Ureter (tissue), 1 donor: Measurements from ENCODE around the genes MRPL20 and NADK.

DNA sequence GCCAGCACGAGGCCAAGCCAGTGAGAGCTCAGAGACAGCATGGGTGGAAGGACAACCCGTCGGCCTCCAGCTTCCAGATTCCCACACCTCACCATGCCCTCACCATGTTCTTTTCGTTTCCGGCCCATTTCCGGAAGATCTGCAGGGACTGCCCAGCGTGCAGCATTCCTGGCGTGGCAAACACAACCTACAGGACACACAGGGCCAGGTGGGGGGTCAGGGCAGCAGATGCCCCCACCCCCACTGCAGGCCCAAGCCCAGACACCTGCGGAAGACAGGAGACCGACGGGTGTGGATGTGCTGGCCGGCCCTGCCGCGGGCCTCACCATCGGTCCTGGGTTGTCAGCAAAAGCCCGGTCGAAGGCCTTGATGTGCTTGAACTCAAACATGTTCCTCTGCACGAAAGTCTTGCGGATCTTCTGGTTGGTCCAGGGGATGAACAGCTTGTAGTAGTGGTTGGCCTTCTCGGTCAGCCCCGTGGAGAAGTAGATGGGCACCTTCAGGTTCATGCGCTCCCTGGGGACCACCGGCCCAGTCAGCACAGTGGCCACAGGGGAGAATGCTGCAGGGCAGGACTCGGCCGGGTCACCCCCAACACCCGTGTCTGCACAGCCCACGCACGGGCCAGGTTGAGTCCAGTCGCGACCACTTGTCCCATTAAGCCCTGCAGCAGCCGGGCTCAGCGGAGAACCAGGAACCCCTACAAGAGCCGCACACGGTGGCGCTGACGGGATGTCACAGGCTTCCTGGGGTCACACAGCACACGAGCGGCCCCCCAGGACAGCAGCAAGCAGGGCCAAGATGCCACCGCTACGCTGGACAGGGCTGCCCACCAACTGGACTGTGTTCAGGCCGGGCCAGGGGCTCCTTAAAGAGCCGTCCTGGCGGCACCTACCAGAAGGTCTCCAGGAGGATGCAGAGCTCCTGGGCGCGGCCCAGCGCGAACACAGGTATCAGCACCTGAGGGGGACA lies 5.3 kb downstream of the PUSL1 start:
- PRO-cap, result no peak

GRCh38 chr1:1354141-1354580 lies 4.2 kb downstream of the MXRA8 start:
- PRO-cap, result no peak

DNA sequence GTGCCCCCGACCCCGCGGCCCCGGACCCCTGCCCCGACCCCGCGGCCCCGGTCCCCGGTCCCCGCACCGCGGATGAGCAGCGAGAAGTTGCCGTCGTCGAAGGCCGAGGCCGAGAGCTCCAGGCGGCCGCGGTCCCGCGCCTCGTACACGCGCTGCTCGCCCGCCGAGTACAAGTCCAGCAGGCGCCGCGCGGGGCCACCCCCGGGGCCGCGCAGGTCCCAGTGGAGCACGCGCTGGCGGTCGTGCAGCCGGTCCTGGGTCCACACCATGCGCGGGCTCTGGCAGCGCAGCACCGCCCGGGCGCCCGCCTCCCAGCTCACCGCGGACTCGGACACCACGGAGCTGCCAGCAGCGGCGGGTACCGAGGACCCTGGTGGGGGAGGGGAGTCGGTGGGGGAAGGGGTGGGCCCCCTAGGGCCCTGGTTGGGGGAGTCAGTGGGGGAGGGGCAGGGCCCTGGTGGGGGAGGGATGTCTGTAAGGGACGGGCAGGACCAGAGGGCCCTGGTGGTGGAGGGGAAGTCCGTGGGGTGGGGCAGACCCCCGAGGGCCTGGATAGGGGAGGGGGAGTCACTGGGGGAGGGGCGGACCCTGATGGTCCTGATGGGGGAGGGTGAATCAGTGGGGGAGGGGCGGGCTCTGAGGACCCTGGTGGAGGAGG lies 2.8 kb downstream of the MXRA8 start:
- PRO-cap, result no peak

DNA sequence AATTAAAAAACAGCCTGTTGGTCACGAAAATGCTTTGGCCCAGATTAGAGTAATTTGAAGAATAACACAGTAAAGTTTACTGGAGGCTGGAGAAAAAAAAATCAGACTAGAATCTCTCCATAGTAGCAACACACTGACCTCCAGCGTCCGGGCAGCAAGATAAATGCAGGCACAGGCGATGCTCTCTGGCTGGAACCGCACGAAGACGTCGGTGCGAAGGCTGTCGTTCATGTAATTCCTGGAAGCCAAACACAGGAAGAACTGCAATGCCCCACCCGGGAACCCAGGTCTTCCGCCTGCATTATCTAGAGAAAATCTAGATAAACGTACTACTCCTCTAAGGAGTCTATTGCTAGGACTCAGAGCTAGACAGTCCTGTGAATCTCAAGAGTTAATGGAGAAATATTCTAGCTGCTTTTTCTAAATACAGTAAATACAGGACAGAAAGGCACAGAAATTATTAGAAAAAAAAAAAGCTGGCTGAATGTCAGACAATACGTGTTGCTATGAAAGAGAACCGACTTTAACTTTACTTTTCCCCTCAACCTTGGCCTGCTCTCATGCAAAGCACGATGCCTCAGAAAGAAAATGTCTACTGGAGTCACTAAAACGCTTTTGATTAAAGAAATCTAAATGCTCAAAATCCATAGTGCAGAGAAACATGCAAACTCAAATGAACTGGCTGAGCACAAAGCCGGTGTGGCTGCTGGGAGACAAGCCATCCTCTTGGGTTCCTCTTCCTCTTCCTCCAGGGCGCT lies 8.3 kb downstream of the CCNL2 start:
- PRO-cap, result no peak

DNA sequence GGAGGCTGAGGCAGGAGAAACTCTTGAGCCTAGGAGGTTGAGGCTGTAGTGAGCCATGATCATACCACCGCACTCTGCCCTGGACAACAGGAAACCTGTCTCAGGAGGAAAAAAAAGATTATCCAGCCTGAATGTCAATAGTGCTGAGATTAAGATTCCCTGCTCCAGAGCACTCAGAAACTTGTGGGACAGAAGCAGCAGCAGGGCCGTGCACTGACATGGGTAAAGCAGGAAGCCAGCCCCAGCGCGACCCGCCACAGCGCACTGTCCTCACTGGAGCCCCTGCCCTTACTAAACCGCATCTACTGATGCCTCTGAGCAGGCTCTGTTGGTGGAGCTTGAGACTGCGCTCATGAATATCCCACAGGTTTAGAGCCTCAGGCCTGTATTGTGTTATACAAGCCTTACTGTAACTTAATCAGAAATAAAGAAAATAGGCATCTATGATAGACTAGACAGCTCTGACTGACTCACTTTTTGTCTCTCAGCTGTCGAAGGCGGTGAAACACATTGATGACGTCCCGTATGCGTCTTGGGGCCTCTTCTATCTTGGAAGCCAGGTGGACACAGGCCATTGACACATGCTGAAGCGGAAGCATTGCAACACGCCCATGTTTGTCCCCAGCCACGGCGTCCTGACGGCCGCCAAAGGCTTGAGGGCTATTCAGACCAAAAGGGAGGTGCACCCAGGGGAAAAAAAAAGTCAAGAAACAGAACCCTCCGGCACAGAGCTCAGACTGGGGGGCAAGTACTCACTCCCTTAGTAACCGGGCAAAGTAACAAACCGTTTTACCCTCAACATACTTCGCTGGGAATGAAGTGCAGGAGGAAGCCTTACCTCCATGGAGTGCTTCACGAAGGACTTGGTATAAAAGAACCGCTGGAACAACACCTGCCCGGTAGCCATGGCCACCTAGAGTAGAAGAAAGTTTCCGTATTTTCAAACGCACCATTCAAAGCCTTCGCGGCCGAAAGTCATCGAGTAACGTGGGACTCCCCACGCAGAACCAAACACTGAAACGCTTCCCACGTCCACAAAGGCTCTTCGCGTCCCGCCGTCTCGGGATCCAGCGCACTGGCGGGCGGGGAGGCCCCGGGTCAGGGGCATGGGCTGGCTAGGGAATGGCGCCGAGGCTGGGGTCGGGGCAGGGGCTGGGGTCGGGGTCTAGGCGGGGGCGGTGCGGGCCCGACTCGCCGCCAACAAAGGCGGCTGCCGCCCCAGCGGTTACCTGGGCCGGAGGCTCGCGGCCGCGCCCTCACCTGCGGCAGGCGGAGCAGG lies 937 bp downstream of the CCNL2 start:
- PRO-cap, result no peak

DNA sequence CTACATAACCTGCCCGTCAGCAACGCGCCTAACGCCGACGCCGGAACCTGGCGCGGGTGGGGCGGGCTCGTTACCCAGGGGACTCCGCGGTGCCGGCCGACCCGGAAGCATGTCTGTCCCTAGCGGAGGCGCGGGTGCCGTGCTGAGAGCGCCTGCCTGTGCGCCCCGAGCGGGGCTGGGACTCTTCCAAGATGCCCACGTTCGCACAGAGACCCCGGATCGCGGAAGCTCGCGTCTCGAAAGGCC lies 231 bp upstream of the CCNL2 start:
- PRO-cap, result bidirectional peak, plus-strand start at position 110 of the sequence, minus-strand start outside the sequence

- PRO-cap, result bidirectional peak, plus-strand start at chr1:1407391, minus-strand start at chr1:1407292
Measured at GRCh38 chr1:1407120-1408264, at the start of gene MRPL20. MRPL20 (minus strand) TSS chr1:1407293.

GRCh38 chr1:1426517-1427363 lies 1.1 kb downstream of the TMEM88B start:
- PRO-cap, result no peak

DNA sequence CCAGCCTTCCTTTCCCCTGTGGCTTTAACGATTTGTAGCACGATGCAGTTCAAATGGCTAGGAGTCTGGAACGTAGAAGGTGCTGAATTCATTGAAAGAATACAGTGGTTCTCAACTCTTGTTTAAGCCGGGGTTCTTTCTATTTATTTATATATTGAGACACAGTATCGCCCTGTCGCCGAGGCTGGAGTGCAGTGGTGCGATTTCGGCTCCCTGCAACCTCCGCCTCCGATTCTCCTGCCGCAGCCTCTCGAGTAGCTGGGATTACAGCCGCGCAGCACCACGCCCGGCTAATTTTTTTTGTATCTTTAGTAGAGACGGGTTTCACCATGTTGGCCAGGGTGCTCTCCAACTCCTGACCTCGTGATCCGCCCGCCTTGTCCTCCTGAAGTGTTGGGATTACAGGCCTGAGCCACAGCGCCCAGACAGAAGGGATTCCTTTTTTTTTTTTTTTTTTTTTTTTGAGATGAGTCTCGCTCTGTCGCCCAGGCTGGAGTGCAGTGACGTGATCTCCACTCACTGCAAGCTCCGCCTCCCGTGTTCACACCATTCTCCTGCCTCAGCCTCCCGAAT lies 1.2 kb downstream of the ATAD3B start:
- PRO-cap, result no peak

- PRO-cap, result no peak
Measured at GRCh38 chr1:1483635-1484340, 12.2 kb downstream of the ATAD3B start.

- PRO-cap, result no peak
Measured at GRCh38 chr1:1551575-1552337, 11.3 kb upstream of the TMEM240 start.

- PRO-cap, result no peak
Measured at GRCh38 chr1:1629367-1629875, 2.6 kb upstream of the MMP23B start.

DNA sequence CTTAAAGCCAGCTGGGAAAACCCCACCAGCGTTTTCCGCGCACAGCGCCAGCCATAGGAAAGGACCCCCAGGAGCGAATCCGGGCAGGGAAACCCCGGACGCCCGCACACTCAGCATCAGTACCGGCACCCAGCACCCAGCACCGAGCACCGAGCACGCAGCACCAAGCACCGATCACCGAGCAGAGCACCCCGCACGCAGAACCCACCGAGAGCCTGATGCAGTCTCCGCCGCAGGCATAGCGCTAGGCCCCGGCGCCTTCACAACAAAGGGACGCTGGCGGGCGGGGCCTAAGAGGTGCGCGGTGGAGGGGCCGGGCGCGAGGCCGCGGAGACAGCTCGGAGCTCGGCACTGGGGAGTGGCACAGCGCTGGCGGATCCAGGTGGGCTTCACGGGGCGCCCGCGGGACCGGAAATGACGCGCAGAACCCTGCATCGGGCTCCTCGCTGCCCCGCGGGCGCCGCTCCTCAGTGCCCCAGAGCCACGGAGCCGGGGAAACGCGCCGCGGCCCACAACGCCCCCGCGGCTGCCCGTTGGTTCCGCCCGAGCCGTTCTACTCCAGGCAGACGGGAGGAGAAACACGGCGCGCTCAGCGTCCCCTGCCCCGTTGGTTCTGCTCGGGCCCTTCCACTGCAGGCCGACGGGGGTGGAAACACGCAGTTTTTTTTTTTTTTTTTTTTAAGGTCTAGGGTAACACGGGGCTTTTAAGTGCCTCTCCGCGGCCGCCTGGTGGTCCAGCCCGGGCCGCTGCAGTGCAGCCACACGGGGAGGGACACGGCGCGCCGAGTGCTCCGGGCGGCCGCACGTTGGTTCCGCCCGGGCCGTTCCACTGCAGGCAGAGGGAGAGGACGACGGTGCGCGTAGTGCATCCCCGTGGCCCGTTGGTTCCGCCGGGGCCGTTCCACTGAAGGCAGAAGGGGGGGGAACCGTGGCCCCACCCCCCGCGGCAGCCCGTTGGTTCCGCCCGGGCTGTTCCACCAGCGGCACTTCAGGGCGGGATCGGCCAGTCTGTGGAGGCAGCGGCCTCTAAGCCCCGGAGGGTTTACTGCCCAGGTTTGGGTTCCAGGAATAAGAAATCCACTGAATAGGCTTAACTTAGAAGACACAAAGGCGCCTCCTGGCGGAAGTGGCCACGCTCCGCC lies 21.7 kb upstream of the CDK11A start:
- PRO-cap, result unidirectional peak, plus-strand start at position 295 of the sequence; unidirectional peak, minus-strand start at position 555 of the sequence

GRCh38 chr1:1759660-1760282 lies 18.5 kb downstream of the NADK start:
- PRO-cap, result no peak

DNA sequence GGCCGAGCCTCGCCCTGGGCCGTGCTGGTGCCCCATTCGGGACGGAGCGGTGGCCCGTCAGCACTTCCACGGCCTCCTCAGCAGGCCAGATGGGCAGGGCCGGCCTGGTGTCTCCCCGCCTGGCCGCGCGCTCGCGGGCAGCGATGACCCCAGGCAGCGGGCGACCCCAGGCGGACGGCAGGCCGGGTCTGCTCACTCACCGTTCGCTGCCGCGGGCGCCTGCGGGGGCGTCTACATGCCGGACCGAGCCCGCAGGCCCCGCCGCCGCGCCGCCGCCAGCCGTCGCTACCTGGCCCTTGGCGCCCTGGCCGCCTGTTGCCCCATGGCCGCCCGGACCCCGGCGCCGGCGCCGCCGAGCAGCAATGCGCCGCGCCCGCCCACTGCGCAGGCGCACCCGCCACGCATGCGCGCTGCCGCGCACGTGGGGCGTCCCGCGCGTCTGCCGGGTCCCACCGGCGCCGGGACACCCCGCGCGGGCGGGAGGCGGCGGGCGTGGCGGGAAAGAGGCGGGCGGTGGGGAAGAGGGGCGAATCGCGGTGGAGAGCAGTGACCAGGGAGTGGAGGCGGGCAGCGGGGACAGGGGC lies at the start of gene NADK:
TSS of gene NADK (minus strand) at position 382 of the 584 bp plus-strand sequence.
- PRO-cap, result bidirectional peak, plus-strand start at position 455 of the sequence, minus-strand start at position 382 of the sequence

DNA sequence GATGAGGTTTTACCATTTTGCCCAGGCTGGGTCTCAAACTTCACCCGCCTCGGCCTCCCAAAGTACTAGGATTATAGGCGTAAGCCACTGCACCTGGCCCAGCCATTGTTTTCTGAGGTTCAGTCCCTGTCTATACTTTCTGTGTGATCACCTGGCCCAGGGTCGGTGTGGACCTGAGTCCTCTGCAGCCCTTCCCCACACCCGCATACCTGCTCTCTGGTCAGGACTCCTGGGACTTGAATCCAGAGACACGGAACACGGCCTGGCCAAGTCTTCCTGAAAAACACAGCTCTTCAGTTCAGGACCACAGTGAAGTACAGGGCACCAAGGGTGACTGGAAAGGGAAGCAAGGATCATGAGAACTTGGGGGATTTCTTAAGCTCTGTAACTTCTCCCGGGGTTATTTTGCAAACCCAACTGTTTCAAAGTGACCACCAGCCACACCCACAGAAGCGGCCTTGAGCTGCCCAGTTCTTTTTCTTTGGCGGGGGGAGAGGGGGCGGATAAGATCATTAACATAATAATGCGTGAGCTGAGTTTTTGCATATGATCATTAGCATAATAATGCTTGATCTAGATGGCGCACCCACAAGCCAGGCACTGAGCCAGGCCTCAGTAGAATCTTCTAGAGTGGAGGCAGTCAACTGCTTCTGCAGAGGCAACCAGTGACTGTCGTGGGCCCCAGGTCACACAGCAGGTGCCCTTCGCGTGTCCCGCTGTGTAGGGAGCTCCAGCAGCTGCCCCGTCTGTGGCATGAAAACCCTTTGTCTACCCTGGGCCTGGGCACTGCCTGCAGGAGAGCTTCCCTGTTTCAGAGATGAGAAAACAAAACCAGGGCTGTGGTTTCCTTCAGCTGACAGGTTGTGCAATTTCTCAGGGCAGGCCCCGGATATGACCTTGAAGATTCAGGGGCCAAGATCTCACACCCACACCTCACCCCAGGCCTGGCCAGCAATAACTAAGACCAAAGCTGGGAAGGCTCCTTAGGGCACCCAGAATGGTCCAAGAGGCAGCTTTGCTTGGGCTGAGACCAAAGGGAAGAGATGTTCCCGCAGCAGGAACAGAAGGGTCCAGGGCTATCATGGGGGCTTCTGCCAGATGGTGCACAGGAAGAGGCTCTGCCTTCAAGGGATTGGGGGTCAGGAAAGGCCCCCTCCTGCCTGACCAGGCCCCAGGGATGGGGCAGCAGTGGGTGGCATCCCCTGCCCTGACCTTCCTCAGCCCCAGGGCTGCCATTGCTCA lies 1.8 kb upstream of the NADK start:
- PRO-cap, result no peak

DNA sequence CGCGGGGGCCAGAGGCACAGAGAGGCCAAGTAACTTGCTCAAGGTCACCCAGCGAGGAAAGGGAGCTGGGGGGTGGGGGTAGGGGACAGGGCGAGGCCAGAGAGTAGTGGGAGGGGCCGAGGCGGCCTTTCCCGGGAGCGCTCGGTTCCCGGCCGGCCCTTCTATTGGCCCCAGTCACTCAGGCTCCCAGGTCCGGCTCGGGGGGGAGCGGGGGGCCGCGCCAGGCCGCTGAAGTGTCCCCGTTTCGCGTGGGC lies 3.7 kb upstream of the NADK start:
- PRO-cap, result no peak

DNA sequence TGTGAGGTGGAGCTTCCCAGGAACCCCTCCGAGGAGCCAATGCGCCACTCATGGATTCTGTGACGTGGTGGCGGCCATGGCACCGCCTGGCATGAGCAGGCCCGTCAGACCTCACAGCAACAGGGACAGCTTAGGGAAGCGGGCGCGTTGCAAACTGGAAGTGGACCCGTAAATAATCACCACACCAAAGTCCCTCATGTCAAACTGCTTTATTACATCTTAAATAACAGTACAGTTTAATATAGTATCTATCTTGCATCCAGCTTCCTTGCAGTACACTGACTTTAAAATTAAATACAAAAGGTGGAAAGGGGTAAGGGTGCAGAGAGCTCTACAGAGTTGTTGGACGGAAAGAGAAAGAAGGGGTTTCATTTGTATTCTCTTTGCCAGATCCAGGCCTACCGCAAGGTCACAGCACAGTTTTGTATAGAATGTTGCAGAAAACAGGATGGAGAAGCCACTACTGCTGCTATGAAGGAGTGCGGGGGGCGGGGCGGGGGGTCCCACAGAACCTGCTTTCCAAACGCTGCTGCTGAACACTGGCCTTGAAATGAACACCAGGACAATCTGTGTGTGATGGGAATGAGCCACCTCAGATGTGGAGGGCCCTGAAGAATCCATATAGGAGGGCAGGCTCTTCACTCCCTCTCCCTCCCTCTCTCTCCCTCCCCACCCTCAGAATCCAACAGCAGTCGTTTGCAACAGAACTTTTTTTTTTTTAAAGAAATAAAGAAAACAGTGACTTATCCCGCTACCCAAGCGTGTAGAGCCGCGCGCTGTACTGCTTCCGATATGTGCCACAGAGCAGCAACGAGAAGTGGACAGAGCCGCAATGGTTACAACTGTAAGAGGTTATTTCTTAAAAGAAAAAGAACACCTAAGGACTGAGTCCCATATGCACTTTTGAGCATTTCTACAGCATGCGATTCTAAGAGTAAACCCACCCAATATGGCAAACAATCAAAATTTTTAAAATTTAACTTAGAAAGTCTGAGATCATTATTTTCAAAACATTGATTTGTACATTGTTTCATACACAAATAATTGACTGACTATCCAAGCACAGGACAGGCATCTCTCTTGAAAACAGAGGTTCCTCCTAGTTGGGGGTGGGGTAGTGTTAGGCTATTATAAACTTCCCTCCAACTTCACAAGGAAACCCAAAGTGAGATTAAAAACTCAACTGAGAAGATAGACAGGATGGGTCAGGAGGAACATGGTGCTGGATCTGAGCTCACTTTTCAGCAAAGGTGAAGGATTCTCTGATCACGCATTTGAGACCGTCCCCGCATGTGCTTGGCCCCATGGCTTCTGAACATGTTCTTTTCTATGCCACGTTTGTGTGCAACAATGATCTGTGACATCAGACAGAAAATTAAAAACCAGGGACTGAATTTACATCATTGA lies 7.3 kb upstream of the NADK start:
- PRO-cap, result no peak

GRCh38 chr1:1786503-1787702 lies 8.6 kb upstream of the NADK start:
- PRO-cap, result no peak

DNA sequence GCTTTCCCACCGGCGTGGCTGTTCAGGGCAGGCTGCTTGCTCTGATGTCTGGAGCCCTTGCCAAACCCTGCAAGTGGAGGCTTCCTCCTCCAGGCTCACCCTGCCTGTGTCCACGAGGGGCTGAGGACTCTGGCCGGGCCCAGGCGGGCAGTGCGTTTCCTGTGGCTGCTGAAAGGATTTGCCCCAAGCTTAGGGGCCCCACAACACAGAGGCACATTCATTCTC lies 24.4 kb upstream of the TMEM52 start:
- PRO-cap, result no peak